Osteoblast (primary cell): Measurements from ENCODE around the genes OLFML3 and VANGL1.

GRCh38 chr1:113975676-113976958, 3.2 kb upstream of the OLFML3 start:
- CAGE, long polyA plus RNA, result no peak
- RRBS, result no CpG with 5 or more reads among the region's 6 CpGs

- CAGE, long polyA plus RNA, result start-site peak on the plus strand at chr1:113979429-113979502, 56,661 and 52,537 reads in 2 replicates
- RRBS, result no CpG with 5 or more reads among the region's 15 CpGs
Measured at GRCh38 chr1:113978759-113979823, at the start of gene OLFML3. Gene OLFML3 (plus strand): TSS chr1:113979474.

GRCh38 chr1:114117674-114117949, 36.1 kb downstream of the SYT6 start:
- CAGE, long polyA plus RNA, result no peak
- RRBS, result no CpG with 5 or more reads among the region's 5 CpGs

DNA sequence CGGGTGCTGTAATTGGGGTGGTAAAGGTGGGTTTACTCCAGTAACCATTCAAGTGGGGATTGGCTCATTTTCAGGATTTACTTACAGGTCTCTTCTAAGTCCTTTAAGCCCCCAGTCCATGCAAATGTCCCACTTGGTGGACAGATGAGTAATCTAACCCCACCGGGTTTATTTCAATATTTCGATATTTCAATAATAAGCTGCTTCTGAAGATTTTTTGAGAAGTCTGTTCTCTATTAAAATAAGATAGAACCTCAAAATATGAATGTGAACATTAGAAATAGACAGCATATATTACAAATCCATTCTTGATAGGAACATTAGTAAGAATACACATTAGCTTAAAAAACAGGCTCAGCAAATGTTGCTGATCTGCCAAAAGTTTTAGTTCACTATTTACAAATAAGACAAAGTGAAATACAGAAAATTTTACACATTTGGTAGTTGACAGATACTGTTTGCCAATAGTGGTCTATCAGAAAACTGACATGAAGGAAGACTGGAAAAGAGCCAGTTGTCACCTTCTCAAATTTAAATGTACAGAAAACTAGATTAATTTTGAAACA, 114.6 kb downstream of the TRIM33 start:
- CAGE, long polyA plus RNA, result no peak
- RRBS, result no CpG with 5 or more reads among the region's 3 CpGs

GRCh38 chr1:114424521-114425157, 86.4 kb downstream of the TRIM33 start:
- CAGE, long polyA plus RNA, result no peak
- RRBS, result no CpG with 5 or more reads among the region's 6 CpGs

DNA sequence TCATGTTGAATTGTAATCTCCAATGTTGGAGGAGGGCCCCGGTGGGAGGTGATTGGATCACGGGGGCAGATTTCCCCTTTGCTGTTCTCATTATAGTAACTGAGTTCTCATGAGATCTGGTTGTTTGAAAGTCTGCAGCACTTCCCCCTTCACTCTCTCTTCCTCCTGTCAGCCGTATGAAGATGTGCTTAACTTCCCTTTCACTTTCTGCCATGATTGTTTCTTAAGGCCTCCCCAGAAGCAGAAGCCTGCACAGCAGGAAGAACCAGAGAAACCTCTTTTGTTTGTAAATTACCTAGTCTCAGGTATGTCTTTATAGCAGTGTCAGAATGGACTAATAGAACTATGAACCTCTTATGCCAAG, 28.4 kb downstream of the TRIM33 start:
- CAGE, long polyA plus RNA, result no peak
- RRBS, result no CpG with 5 or more reads among the region's 3 CpGs

- CAGE, long polyA plus RNA, result no peak
- RRBS, result no CpG with 5 or more reads among the region's 12 CpGs
Measured at GRCh38 chr1:114572972-114574104, 8.1 kb downstream of the BCAS2 start.

GRCh38 chr1:114717402-114718195, 1.0 kb upstream of the NRAS start:
- CAGE, long polyA plus RNA, result start-site peak on the minus strand at chr1:114717470-114717558, 868 and 699 reads in 2 replicates; start-site peak on the minus strand at chr1:114717647-114717693, 126 and 107 reads in 2 replicates
- RRBS, result no CpG with 5 or more reads among the region's 6 CpGs

DNA sequence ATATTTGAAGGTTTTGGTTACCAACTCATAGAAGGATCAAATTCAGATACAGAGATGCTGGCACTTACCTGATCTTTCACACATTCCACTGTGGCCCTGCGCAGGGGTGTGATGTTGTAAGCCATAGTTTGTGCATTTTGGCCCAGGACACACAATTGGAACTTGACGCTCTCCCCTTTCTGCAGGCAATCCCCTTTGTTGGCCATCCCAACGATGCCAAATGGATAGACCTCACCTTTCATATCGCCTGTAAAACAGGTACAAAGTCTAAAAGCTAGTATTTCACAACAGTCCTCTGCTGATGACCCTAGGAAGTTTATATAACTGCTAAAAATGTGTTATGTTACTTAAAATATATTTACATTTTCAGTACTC, 3.9 kb upstream of the NRAS start:
- CAGE, long polyA plus RNA, result no peak
- RRBS, result no CpG with 5 or more reads among the region's 4 CpGs

GRCh38 chr1:115087987-115088870, 1.1 kb downstream of the TSPAN2 start:
- CAGE, long polyA plus RNA, result no peak
- RRBS, result no CpG with 5 or more reads among the region's 9 CpGs

- CAGE, long polyA plus RNA, result no peak
- RRBS, result no CpG with 5 or more reads among the region's 6 CpGs
Measured at GRCh38 chr1:115134215-115134653, 44.9 kb upstream of the TSPAN2 start.

DNA sequence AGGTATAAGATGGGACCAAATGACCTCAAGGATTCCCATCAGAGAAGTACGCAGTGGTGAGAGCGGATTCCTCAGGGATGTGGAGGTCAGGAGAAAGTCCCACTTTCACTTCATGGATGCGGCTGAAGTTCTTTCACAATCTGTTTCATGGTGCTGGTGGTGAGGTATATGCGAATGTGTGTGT, 79.3 kb upstream of the TSPAN2 start:
- CAGE, long polyA plus RNA, result no peak
- RRBS, result no CpG with 5 or more reads among the region's 4 CpGs

- CAGE, long polyA plus RNA, result no peak
- RRBS, result no CpG with 5 or more reads among the region's 5 CpGs
Measured at GRCh38 chr1:115215956-115216734, 121.9 kb downstream of the NGF start.

- CAGE, long polyA plus RNA, result no peak
- RRBS, result 1% methylated on average over 47 of the region's 84 CpGs
Measured at GRCh38 chr1:115641562-115642328, at the start of gene VANGL1. Gene VANGL1 (plus strand): TSS chr1:115641970.

DNA sequence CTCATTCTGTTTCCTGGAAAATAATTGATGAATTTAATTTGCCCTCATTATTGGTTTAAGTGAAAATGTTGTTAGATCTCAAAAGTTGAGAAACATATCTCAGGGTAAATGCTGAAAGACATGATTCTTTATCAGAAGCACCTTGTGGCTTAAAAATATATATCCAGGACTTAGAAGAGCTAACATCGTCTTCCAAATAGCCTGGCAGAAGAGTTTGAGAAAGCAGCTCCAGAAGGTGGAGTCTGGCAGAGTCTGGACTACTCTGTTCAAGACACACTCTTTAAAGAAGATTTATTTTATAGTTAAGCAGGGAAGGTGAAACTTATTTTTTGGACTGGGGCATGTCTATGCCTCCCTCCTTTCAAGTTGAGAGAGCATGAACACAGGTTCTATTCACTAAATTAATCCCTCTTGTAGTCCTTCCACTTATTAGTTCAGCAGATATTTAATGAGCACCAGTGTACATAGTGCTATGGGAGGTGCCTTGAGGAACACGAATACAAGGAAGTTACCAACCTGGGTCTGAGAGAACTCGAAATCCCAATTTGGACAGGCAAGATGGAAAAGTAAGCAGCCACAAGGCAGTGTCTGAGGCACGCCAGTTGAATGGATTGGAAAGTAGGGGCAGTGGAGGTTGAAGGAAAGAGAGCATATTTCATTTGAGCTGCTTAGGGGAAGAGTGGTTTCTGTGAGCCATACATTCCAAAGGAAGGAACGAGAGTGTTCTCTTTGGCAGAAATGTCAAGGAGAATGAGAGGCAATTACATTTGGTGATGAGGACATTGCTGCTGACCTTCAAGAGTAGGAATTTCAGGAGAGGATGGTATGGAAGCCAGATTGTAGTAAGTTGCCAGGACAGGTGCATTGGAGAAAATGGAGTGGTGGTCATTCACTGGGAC, 50.3 kb upstream of the MAB21L3 start:
- CAGE, long polyA plus RNA, result no peak
- RRBS, result no CpG with 5 or more reads among the region's 5 CpGs

GRCh38 chr1:116067524-116068215, 43.5 kb upstream of the MAB21L3 start:
- CAGE, long polyA plus RNA, result no peak
- RRBS, result no CpG with 5 or more reads among the region's 2 CpGs

GRCh38 chr1:116138919-116139372, 27.7 kb downstream of the MAB21L3 start:
- CAGE, long polyA plus RNA, result no peak
- RRBS, result no CpG with 5 or more reads among the region's 11 CpGs

- CAGE, long polyA plus RNA, result no peak
- RRBS, result no CpG with 5 or more reads among the region's 1 CpG
Measured at GRCh38 chr1:116147682-116148003, 36.4 kb downstream of the MAB21L3 start.

DNA sequence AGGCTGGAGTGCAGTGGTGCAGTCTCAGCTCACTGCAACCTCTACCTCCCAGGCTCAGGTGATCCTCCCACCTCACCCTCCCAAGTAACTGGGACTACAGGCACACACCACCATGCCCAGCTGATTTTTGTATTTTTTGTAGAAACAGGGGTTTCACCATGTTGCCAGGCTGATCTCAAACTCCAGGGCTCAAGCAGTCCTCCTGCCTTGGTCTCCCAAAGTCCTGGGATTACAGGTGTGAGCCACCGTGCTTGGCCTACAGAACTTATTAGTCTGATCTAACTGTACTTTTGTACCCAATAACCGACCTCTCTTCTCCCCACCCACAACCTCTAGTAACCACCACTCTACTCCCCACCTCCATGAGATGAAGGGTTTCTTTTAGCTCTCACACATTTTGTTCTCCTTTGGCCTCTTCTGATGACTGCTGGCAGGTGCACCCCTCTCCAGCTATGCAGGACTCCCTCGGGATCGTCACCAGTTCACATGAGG, 100.0 kb upstream of the ATP1A1 start:
- CAGE, long polyA plus RNA, result no peak
- RRBS, result no CpG with 5 or more reads among the region's 4 CpGs

DNA sequence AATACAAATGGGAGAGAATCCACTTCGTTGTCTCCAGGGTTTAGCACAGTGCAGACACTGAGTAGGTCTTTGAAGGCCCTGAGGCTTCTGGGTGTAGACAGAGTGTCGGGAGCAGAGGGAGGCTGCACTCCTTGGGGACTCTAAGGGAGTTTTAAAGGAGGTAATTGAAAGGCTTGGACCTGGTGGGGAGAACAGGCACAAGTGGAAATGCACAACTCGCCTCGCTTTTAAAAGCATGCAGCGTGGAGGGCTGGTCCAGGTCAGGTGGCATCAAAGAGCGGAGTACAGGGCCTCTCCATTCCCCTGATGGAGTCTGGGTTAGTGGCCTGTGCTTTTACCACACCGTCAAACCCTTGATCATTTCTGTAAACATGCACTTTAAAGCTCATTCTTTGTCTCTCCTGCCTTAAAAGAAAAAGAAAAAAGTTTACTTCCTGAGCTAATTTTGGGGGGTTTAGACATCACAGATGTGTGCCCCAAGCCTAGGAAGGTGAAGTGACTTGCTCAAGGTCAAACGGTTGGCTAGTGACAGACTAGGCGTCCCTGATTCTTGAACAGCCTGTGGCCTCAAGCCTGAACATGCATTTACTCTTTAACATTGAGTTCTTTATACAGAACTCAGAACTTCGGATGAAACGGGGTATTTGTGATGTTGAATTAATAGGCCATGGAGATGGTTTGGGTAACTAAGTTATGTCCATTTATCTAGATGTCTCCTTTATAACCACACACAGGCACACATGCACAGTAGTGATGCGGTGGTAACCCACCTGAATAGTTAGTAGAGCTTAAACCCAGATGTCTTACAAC, 1.9 kb downstream of the ATP1A1 start:
- CAGE, long polyA plus RNA, result no peak
- RRBS, result no CpG with 5 or more reads among the region's 12 CpGs